Iris pigment epithelial cell (primary cell): ENCODE results near the genes C5orf47, MSX2 and EIF4E1B.

DNA sequence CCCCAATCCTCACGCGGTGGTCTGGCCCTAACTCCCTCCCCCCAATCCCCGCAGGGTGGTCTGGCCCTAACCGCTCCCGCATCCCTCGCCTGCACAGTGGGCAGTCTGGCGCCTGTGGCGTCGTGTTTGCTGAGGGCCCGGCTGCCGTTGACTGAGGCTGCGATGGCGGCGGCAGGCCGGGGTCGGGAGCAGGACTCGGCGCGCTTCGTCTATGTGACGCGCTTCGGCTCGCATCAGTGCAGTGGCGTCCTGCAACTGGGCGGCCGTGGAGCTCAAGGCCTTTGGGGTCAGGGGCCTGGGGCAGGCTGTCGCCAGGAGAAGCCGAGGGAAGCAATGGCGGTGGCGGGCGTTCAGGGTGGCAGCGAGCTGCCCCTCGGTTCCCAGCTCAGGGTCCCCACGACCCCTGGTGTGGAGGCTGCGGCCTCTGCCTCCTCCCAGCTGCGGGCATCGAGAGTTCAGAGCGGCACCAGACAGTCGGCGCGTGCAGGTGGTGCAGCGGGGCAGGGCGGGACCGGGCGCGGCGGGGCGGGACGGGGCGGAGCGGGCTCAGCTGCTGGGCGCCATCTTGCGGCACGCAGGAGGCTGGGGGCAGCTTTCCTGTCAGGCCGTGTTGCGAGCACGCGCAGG lies at the start of gene C5orf47:
C5orf47 (plus strand) TSS at position 69 of the 627 bp plus-strand sequence.
- RRBS = 98% methylated on average over 5 of the region's 59 CpGs

- RRBS = 20% methylated on average over 29 of the region's 78 CpGs
Measured at GRCh38 chr5:174311613-174312542, 266.4 kb downstream of the NSG2 start.

DNA sequence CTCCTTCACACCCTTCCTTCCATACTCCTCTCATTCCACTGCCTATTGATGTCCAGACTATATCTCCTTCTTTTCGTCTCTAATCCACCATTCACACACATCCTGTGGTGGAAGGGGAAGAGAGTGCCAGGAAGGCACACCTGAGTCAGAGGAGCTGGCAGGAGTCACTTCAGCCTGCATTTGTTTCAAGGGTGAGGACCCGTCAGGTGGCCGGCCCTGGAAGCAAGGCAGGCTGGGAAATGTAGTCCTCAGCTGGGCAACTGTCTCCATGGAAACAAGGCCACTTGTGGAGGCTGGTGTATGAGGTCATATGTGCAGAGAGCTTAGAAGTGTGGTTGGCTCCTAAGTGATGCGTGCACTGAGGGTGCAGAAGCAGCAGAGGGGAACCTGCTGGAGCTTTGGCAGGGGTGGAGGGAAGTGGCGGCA lies 278.4 kb downstream of the NSG2 start:
- RRBS = no CpG with 5 or more reads among the region's 5 CpGs

GRCh38 chr5:174720863-174721591 lies 3.4 kb upstream of the MSX2 start:
- RRBS = 4% methylated on average over 14 of the region's 68 CpGs

DNA sequence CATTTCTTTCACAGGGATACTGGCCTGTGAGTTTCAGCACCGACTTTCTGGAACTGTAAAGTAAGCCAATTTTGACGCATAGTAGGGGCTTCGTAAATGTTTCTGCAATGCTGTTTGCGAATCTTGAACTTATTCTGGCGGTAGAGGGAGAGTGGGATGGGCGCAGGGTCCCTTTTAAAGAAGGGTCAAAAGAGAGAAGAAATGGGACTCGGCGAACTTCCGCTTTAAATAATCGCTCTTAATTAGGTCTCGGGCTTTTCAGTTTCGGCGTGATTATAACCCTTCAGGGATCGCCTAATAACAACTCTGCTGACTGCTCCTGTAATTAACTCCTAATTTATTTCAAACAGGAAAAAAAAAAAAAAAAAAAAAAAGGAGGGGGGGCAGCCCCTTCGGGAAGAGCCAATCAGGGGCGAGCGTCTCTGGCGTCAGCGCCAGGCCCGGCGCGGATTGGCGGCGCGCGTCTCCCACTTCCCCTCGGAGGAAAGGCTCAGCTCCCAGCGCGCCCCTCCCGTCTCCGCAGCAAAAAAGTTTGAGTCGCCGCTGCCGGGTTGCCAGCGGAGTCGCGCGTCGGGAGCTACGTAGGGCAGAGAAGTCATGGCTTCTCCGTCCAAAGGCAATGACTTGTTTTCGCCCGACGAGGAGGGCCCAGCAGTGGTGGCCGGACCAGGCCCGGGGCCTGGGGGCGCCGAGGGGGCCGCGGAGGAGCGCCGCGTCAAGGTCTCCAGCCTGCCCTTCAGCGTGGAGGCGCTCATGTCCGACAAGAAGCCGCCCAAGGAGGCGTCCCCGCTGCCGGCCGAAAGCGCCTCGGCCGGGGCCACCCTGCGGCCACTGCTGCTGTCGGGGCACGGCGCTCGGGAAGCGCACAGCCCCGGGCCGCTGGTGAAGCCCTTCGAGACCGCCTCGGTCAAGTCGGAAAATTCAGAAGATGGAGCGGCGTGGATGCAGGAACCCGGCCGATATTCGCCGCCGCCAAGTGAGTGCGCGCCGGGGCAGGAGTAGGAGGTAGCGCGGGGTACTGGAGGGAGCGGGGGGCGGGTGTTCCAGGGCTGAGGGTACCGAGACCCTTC lies at the start of gene MSX2:
MSX2 (plus strand) TSS at position 520 of the 1,070 bp plus-strand sequence.
- RRBS = 2% methylated on average over 18 of the region's 91 CpGs

GRCh38 chr5:175398048-175398440 lies 45.9 kb downstream of the DRD1 start:
- RRBS = no CpG with 5 or more reads among the region's 13 CpGs

DNA sequence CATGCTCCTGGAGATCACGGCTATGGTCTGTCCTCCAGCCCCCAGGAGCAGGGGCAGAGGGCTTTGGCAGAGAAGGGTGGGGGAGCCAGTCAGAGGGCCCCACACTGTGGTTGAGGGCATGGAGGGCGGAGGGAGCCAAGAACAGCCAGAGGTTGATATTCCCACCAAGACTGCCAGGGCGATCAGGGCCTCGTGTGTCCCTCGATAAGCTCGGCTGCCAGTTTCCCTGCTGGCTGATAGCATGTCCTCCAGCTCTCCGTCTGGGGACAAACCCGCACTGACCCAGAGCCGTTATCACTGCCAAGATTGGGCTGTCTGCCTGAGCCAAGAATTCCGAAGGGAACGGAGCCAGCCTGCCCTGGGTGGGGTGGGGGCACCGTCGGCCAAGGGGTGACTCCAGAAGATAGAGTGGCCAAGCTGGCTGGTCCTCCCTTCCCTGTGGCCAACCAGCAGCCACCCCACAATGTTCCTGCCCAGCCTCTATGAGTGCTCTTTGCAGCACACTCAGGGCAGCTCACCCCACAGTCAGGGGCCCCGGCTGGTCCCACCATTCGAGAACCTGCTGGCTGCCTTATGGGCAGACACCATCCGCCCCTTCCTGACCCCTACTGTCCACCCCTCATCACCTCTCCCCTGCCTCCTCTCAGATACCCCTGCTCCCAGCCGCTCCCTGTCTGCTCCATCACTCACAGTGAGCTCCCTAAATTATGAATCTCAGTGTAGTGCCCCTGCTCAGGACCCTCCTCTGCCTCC lies 29.4 kb downstream of the HRH2 start:
- RRBS = no CpG with 5 or more reads among the region's 17 CpGs

DNA sequence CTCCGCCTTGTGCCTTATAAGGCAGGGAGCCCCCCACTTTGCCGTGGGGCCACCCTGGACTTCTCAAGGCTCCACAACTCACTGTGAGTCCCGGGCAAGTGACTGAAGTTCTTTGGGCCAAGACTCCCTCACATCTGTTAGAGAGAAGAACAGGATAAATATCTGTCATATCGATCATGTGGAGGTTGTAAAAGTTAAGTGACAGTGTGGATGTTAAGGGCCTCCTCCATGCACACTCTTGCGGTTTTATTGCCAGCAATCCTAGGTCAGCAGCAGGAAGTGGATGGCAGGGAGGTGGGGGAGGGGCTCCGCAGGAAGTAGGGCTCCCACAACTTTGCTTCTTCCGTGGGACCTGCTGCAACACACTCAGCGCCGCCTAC lies 38.5 kb downstream of the HRH2 start:
- RRBS = no CpG with 5 or more reads among the region's 9 CpGs

GRCh38 chr5:175796829-175797478 lies 74.4 kb upstream of the CPLX2 start:
- RRBS = 3% methylated on average over 44 of the region's 78 CpGs

DNA sequence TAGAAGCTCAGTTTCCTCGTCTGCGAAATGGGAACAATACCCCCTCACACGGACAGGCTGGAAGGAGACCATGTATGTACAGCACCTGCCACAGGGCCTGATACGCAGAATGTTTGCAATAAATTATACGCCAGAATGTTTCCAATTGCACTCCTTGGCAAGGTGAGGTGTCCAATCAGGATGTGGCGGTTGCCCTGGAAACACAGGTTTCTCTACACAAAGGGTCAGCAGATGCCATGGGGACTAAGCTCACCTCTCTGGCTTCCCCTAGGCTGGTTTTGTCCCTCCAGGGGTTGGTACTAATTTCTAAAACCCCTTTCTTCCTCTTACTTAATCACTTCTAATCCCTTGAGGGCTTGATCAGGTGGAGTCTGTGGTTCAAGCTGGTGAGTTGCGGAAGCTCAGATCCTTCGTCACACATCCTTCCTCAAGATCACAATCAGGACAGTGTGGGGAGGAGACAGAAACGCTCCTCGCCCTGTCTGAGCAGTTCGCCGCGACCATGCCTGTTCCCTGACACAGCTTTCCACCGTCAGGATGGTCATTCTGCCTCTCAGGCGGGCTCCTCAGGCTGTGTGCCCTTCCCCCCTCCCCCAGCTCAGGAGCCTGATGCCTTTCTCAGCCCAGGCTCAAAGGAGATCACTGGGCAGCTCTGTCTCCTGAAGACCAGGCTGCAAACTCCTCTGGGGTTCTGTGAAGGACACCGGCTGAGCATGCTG lies 24.2 kb downstream of the CPLX2 start:
- RRBS = no CpG with 5 or more reads among the region's 16 CpGs

- RRBS = no CpG with 5 or more reads among the region's 16 CpGs
Measured at GRCh38 chr5:176289795-176290768, 51.9 kb downstream of the SIMC1 start.

DNA sequence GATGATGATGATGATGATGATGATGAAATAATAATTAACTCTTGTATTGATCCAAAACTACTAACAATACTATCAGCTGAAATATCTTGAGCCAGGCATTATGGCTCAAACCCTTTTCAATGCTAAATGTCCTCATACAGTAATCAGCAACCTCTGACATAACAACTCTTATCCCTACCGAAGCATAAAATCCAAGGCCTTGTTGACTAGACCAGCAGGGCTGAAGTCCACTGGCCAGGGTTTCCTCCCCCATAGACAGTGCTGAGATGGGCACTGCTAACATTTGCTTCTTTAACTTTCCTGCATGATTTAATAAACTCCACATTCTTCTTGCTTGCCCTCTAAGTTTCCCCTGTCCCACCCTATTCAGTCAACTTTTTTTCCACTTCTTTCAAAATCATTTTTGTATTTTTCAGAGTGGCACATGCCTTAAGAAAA lies 19.8 kb downstream of the KIAA1191 start:
- RRBS = no CpG with 5 or more reads among the region's 1 CpG

- RRBS = no CpG with 5 or more reads among the region's 4 CpGs
Measured at GRCh38 chr5:176359753-176360123, 1.8 kb downstream of the KIAA1191 start.

DNA sequence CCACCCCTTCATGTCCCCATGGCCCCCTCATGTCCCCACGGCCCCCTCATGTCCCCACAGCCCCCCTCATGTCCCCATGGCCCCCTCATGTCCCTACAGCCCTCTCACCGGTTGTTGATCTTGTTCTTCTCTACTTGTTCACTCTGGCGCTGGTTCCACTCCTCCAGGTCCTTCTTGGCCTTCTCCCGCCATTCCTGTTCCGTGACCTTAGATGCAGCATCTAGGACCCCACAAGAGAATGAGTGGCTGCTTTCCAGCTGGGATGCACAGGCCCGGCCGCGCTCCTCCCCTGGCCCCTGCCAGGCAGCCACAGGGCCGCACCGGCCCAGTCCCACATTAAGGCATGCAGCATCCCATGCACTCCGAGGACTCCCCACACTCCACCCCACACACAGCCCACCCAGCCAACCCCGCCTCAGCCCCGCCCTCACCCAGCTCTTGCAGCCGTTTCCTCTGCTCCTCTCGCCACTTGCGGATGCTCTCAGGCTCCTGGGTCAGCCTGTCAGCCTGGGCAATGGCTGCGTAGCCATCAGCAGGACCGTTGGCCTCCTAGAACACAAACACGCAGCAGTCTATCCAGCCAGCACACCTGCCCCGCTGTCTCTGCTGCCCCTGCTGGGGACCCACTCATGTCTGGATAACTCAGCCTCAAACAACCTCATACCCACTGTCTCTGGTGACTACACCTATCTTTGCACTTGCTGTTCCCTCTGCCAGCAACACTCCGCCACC lies 9.1 kb downstream of the HIGD2A start:
- RRBS = 100% methylated on average over 2 of the region's 21 CpGs

- RRBS = 1% methylated on average over 17 of the region's 63 CpGs
Measured at GRCh38 chr5:176446954-176448077, 869 bp upstream of the FAF2 start.

DNA sequence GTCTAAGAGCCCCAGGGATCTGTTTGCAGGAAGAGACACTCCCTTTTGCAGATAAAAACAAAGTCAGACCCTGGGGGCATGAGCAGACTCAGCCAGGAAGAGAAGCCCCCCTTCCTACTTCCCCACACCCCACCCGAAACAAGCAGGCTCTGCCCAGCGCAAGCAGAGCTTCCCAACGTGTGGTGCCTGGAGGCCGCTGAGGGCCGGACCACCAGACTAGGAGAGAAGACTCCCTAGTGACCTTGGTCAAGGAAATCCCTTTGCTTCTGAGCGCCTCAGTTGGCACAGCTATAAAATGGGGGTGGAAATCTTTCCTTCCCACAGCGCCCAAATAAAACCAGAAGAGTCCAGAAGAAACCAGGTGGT lies 1.2 kb downstream of the RNF44 start:
- RRBS = no CpG with 5 or more reads among the region's 7 CpGs

DNA sequence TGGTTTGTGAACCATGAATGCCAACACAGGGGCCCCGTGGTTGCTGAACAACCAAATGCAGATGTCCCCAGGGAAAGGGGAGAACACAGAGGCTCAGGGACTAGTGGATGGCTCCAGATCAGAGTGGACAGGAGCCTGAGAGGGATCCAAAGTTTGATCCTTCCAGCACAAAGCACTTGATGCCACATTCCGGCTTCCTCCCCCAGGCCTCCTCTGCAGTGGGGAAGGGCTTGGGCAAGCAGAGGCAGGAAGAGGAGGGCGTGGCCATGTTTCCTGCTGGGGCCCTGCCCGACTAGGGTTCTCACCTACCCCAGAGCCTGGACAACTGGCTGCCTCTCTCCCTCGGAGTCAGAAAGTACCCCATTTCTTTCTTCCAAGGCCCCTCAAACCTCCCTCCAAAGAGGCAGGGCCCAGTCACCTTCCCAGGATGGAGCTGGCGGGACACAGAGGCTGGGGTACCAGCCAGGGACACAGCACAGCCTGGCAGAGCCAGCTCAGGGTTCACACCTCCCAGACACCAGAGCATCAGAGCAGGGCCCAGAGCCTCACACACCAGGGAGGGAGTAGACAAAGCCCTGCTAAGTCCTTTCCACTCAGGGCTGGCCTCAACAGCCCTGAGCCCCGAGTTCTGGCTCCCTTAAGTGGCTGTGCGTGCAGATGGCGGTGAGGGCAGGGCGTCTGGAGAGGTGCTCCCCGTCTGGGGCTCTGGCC lies 4.3 kb upstream of the RNF44 start:
- RRBS = no CpG with 5 or more reads among the region's 11 CpGs

DNA sequence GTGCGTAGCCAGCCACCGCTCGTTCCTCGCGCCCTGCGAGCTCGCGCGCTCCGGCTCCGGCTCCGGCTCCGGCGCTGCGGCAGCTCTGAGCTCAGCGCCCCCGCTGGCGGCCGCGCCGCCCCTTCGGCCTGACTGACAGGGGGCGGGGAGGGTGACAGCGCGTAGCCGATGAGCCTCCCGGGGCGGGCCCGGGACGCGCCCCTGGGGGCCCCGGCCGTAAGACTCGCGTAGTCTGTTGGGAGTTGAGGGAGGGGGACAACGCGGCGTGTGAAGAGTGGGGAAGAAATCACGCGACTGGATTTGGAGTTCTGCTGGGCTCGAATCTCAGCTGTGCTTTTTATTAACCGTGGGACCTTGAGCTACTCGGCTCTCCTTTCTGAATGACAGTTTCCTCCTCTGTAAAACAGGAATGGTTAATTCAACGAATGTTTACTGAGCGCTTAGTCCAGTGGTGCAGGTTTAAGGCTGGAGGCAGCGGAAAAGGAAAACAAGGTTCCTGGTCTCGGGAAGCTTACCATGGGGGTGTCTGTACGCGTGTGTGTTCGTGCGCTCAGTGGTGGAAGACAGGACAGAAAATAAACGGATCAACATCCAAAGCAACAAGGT lies at the start of gene EIF4E1B:
EIF4E1B (plus strand) TSS at position 228 of the 606 bp plus-strand sequence.
- RRBS = 2% methylated on average over 10 of the region's 52 CpGs

GRCh38 chr5:176742664-176743972 lies 67.2 kb upstream of the UNC5A start:
- RRBS = 5% methylated on average over 20 of the region's 62 CpGs

DNA sequence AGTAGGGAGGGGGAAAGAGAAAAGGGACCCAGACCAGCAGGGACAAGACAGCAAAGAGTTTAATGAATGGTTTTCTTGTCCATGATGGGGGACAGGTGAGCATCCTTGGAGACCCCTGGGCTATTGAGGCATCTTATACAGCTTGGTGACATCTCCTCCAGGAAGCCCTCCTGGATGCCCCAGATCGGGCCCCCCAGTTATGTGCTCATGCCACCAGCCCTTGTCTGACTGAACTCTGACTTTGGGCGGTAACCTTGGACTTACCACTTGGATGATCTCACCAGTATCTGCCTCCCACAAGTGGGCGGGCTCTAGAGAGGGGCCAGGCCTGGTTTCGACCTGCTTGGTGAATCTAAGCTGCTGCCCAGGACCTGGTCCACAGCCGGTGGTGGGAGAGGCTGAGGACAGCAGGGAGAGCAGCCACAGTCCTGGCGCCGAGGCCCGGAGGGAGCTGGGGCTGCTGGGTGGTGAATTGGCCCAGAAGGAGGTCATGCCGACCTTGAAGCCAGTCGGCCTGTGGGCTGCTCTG lies 36.1 kb downstream of the UNC5A start:
- RRBS = 29% methylated on average over 4 of the region's 10 CpGs